Cerebral cortex (tissue), 2 donors: Measurements from ENCODE around the gene NPC2.

DNA sequence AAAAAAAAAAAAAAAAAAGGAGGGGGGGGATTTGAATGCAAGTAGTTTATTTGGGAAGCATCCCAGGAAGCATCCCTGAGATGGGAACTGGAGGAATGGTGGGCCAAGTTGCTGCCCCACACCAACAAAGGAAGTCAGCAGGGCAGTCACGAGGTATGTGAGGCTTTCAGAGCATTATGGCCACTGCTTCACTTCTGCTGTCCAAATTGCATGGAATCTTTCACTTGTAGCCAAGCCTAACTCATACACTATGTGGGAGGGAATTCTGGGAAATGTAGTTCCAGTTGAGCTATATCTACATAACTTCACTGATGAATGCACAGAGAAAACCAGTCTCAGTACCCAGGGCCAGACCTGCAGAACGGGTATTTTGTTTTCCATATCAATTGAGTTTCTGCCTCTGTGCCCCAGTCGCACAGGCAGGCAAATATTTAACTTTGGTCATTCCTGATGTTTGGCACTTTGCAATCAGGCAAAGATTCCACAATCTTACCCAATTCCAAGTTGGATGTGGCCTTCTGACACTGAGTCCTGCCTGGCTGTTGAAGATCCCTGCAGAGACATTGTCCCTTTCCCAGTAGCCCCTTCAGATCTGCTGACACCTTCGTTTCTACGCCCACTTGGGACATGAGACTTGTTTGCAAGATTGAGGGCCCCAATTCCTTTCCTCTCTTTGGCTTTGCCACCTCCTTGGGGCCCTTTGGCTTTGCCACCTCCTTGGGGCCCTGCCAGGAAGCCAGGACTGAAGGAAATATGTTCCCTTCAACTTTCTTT is 14.9 kb upstream of the PTGR2 start:
- PRO-cap, 2 experiments = no peak in any of the 2 experiments

DNA sequence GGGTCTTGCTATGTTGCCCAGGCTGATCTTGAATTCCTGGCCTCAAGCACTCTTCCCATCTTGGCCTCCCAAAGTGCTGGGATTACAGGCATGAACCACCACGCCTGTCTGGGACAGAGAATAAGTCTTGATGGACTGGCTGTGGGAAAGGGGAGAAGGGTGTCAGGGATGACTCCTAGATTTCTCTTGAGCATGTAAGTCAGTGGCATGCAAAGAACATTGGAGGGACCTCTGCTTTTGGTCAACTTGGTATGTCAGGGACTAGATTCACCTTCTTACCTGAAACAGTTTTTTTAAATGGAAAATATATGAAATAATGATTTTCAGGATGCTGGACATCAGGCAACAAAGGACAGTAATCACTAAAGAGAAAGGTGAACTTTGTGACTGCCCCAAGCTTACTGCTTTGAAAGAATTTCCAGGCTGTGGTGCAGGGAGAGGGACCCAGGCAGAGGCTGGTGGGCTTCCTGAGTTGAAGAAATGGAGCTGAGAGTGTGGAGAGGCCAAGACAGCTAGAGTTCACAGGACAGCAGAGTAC is 43.1 kb downstream of the LIN52 start:
- PRO-cap, 2 experiments = no peak in any of the 2 experiments

GRCh38 chr14:74326551-74327012 is 21.7 kb upstream of the VRTN start:
- PRO-cap, 2 experiments = no peak in any of the 2 experiments

GRCh38 chr14:74400977-74401804 is 24.8 kb downstream of the SYNDIG1L start:
- PRO-cap, 2 experiments = peak in 1 of 2 experiments; most common plus-strand start chr14:74401524 (in 1)

- PRO-cap, 2 experiments = no peak in any of the 2 experiments
Measured at GRCh38 chr14:74402726-74403306, 23.2 kb downstream of the SYNDIG1L start.

DNA sequence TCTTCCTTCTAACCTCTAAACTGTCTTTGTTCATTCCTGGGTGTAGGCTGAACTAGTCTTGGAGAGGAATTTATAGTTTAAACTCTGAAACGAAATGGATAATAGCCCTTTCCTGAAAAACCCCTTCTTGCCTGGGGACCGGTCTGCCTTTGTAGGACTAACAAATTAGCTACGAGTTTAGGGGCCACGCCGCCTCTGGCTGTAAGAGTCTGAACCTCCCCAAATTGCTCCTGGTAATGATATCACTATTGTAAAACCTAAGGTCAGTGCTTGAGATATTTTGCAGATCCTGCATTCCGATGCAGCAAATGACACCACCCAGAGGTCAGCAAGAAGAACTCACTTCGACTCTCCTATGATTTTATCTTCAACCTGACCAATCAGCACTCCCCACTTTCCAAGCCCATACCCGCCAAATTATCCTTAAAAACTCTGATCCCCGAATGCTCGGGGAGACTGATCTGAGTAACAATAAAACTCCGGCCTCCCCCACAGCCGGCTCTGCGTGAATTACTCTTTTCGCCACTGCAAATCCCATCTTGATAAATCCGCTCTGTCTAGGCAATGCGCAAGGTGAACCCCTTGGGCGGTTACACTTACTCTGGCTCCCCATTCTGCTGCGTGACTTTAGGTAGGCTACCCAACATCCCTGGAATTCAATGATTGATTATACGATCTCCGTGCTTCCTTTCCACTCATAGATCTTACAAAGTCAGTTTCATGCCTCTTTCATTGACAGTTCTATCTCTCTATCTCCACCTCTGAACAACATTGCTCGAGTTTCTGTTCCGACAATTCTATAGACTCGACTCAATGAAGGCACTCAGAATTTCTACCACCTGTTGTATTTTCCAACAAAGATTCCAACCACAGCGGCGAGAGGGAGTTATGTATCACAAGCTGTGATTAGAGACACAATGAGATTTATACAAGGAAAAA is 1.1 kb downstream of the NPC2 start:
- PRO-cap, 2 experiments = no peak in any of the 2 experiments

- PRO-cap, 2 experiments = peak in 1 of 2 experiments; most common plus-strand start chr14:74493733 (in 1); most common minus-strand start chr14:74493254 (in 1)
Measured at GRCh38 chr14:74492687-74493904, at the start of gene NPC2. Gene NPC2 (minus strand): TSS chr14:74493305.

GRCh38 chr14:74524326-74524646 is 30.7 kb downstream of the ISCA2 start:
- PRO-cap, 2 experiments = no peak in any of the 2 experiments

GRCh38 chr14:74570261-74570669 is 41.8 kb downstream of the LTBP2 start:
- PRO-cap, 2 experiments = no peak in any of the 2 experiments

DNA sequence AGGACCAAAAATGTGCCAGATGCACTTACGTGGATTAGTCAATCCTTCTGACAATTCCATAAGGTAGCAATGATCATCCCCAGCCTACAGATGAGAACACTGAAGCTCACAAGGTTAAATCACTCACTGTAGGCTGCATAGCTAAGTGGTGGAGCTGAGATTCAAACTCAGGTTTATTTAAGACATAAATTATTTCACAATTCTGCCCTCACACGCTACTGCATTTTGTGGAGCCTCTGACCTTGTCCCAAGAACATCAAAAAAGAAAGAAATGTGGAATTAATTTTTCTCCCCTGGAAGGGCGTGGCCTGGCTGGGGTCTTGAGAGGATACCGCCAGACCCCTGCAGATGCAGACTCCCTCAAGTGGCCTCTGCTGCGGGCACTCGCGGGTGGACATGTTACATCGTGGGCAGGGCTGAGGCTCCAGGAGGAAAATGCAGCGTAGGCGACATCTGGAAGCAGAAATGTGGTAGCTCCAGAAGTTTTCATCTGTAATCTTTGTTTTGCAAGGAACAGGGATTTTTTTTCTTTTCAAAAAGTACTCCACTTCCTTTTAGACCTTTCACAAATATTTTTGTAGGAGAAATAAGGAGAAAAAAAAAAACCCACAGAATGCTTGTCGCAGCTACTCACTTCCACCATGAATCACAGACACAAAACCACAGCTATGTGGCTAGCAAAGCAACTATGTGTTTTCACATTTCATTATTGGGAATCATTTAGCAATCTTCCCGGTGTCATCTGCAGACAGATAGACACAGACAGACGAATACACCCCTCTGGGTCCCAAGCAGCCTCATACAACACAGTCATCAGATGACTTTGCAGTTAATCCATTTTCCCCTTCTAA is 40.4 kb downstream of the LTBP2 start:
- PRO-cap, 2 experiments = no peak in any of the 2 experiments

GRCh38 chr14:74594713-74595618 is 17.1 kb downstream of the LTBP2 start:
- PRO-cap, 2 experiments = no peak in any of the 2 experiments

DNA sequence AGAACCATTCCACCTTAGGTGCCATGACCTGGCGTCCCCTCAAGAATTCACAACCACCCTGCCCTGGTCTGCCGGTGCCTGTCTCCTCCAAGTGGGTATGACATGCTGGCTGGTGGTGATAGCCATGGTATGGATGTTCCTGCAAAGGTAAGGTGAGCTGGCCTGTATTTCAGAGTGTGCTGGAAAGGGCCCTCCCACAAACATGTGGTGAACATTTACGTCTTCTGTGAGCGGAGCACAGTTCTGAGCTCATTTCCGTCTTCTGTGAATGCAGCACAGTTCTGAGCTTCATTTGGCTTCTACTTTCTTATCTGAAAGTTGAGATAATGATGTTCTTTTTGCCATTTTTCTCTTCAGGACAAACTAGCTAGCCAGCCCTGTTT is 5.3 kb upstream of the LTBP2 start:
- PRO-cap, 2 experiments = no peak in any of the 2 experiments

- PRO-cap, 2 experiments = no peak in any of the 2 experiments
Measured at GRCh38 chr14:74841422-74842188, 34.3 kb downstream of the PROX2 start.

- PRO-cap, 2 experiments = no peak in any of the 2 experiments
Measured at GRCh38 chr14:74852989-74853498, 22.9 kb downstream of the PROX2 start.

- PRO-cap, 2 experiments = no peak in any of the 2 experiments
Measured at GRCh38 chr14:74884592-74885244, 3.0 kb downstream of the DLST start.

GRCh38 chr14:74888593-74889357 is 7.1 kb downstream of the DLST start:
- PRO-cap, 2 experiments = no peak in any of the 2 experiments

DNA sequence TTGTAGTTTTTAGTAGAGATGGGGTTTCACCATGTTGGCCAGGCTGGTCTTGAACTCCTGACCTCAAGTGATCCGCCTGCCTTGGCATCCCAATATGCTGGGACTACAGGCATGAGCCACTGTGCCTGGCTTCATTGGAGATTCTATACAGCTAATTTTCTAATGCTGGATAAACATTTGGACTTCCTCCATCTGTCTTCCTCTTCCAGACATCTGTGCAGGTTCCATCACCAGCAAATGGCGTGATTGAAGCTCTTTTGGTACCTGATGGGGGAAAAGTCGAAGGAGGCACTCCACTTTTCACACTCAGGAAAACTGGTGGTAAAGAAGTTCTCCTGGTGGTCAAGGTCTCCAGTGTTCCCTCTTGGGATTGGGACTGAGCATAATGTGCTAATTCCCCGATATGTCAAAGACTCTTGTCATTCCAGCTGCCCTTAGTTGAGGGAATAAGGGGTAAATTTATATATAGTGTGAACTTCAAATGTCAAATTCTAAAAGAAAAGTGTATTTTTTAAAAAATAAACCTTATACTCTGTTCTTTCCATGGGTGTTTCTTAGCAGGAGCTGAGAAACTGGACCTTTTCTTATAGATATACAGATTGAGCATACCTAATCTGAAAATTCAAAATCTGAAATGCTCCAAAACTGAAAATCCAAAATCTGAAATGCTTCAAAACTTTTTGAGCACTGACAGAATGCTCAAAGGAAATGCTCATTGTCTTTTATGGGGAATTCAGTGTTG is 9.3 kb downstream of the DLST start:
- PRO-cap, 2 experiments = no peak in any of the 2 experiments

DNA sequence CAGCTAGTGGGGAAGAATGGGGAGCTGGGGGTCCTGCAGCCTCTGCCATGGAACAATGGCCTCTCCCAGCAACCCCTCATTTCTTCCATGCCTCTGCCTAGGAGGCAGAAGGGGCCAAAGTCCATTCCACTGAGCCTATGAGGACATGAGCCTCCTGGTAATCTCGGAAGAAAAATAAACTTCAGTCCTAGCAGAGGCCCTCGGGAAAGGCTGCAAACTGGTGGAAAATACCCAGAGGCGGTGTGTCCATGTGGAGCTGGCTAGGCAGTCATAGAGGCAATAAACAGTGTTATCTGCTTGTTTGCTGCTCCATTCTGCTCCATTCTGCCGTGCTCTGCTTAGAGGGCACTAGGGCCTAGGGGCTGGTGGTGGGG is 4.5 kb downstream of the PGF start:
- PRO-cap, 2 experiments = no peak in any of the 2 experiments

GRCh38 chr14:74980596-74981672 is 21.8 kb upstream of the EIF2B2 start:
- PRO-cap, 2 experiments = no peak in any of the 2 experiments

GRCh38 chr14:75070818-75071399 is 1.5 kb downstream of the ZC2HC1C start:
- PRO-cap, 2 experiments = no peak in any of the 2 experiments